Non-pigmented ciliary epithelial cell (primary cell): ENCODE results near the genes MED13L and WSB2.

DNA sequence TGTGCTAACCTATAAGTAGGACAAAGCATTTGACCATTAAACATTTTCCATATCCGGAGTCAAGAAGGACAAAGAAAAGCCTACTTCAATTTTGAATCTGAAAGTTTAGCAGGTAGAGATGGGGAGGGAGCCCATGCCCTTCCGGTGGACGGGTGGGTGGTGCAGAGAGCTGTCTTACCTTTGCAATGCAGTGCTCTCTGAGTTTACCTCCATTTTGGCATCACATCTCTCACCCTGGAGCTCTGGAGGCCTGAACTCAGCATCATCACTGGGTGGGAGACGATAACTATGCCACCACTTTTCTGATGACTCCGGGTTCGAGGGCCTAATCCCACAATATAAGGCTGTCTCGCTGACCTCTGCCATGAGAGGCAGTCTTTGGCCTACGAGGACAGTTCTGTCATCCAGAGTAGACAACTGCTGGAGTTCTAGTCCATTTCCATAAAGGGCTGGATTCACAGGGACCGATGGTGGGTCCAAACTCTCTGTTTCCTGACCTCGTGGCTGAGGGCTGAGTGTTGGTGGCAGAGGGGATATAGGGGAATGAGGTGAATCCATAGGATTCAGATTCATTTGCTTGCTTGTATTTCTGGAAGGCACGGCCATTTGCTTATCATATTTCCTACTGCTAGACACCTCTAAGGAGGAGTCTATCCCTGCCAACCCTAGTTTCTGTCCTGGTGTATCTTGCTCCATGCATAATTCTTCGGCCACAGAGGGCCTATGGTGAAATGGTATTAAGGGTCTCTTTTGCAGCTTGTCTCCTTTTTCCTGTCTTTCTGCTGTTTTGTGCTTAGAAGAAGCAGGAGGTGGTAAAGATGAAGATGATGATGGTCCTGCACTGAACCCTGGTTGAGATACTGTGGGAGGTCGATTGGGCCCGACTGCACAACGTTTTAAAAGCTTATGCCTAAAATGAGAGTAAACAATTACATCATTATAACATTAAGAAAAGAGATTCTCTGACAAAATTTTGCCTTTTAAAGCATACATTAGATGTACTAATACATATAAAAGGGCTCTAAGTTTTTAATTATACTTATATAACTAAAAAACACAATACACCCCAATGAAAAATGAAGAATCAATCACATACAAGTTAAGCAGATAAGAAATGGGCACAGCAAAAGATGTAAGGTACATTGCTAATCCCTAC is 268.9 kb downstream of the MED13L start:
- RRBS, result 97% methylated on average over 2 of the region's 15 CpGs

DNA sequence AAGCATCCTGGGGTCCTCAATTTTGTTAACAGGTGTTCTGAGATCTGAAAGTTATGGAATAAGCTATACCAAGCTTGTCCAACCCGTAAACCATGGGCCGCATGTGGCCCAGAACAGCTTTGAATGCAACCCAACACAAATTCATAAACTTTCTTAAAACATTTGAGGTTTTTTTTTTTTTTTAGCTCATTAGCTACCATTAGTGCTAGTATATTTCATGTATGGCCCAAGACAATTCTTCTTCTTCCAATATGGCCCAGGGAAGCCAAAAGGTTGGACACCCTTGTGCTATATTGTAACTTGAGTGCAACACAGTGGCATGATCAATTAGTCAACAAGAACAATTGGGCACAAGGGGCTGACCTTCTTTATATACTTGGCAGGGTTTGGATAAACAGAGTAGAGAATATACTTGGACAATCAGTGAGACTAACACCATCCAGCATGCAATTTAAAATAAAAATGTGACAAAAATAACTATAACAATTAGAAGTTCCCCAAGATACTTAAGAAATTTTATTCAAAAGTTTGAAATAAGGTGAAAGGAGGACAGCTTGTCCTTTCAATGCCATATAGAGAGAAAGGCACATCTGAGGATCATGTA is 197.5 kb downstream of the MED13L start:
- RRBS, result no CpG with 5 or more reads among the region's 2 CpGs

GRCh38 chr12:116156537-116157145 is 120.9 kb downstream of the MED13L start:
- RRBS, result no CpG with 5 or more reads among the region's 5 CpGs

DNA sequence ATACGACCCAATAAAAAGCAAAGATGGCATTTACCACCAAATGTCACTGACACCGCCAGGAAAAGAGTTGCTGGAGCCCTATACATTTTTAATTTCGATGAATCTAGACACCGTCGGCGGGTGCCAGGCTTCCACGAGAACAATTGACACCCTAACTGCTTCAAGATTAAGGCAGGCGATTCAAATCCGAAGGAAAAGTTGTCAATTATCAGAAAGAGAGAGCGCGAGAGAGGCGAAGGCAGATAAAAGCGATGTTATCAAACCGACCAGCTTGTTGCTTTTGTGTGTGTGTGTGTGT is 1.5 kb downstream of the MED13L start:
- RRBS, result no CpG with 5 or more reads among the region's 14 CpGs

- RRBS, result 2% methylated on average over 65 of the region's 107 CpGs
Measured at GRCh38 chr12:116277482-116278283, at the start of gene MED13L. Gene MED13L (minus strand): TSS chr12:116277693.

GRCh38 chr12:116383188-116383565 is 105.7 kb upstream of the MED13L start:
- RRBS, result no CpG with 5 or more reads among the region's 8 CpGs

GRCh38 chr12:116434143-116434627 is 125.0 kb upstream of the MAP1LC3B2 start:
- RRBS, result 4% methylated on average over 3 of the region's 9 CpGs

DNA sequence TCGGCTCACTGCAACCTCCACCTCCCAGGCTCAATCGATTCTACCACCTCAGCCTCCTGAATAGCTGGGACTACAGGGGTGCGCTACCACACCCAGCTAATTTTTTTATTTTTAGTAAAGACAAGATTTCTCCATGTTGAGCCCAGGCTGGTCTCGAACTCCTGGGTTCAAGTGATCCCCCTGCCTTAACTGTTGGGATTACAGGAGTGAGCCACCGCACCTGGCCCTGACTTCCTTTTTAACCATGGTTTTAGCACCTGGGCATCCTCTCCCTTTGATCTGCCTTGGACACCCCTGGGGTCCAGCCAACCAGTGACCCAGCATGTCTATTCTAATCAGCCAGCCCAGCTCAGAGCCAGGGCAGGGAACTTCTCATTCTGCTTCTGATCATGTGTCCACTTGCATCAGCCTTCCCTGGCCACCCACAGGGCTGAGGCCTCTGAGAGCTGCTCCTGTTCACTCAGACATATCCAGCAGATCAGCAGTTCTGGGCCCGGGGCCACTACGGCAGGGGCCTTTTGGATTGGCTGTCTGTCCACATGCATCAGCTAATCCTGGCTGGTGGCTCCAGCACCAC is 118.0 kb upstream of the MAP1LC3B2 start:
- RRBS, result no CpG with 5 or more reads among the region's 7 CpGs

DNA sequence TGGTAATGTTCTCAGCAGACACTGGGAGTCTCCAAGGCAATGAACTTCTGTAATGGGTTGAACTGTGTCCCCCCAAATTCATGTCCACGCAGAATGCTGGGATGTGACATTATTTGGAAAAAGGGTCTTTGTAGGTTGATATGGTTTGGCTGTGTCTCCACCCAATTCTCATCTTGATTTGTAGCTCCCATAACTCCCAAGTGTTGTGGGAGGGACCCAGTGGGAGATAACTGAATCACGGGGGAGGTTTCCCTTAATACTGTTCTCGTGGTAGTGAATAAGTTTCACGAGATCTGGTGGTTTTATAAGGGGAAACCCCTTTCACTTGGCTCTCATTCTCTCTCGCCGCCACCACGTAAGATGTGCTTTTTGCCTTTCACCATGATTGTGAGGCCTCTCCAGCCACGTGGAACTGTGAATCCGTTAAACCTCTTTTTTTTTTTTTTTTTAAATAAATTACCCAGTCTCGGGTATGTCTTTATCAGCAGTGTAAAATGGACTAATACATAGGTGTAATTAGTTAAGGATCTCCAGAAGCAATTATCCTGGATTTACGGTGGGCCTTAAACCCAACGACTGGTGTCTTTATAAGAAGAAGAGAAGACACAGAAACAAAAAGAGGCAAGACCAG is 114.8 kb upstream of the MAP1LC3B2 start:
- RRBS, result no CpG with 5 or more reads among the region's 12 CpGs

- RRBS, result 2% methylated on average over 6 of the region's 12 CpGs
Measured at GRCh38 chr12:116525412-116525867, 33.7 kb upstream of the MAP1LC3B2 start.

DNA sequence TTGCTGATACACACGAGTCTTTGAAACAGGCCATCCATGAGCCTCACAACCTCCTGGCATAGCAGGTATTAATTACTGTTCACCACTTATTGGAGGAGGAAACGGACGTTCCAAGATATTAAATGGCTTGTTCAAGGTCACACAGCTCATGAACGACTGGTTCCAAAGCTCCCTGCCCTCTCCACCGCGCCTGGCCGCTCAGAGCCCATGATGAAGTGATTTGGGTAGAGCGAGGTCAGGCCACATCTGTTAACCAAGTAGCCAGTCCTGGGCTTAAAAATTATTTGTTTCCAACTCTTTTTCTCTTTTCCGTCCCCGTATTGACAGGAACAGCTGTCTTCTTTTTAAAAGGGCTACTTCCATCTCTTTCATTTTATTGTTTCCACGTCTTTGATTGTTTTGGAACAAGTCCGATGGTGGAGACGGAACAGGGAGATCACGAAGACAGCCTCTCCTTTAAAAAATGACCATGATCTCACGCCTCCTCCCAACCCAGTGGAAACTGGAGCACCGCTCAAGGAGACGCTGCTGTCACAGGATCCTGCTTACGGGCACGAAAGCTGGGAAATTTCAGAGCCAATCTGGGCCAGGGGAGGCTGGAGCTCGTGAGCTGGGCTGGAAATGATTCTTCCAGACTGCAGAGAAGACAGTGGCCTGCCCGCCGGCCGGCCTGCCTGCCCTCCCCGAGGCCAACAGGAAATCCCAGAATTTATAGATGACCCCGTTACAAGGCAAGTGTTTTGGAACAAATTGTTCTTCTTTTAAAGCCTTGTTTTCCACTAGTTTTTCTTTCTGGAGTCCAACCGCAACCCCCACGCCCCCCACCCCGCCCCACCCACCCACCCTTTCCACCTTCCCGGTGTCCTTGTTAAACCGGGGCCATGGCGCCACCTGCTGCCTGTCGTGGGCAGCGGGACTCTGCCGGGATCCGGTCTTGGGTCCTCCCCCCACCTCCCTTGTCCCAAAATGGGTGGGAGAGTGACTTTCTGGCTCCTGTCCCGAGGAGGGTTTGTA is 40.1 kb downstream of the MAP1LC3B2 start:
- RRBS, result 2% methylated on average over 5 of the region's 36 CpGs

DNA sequence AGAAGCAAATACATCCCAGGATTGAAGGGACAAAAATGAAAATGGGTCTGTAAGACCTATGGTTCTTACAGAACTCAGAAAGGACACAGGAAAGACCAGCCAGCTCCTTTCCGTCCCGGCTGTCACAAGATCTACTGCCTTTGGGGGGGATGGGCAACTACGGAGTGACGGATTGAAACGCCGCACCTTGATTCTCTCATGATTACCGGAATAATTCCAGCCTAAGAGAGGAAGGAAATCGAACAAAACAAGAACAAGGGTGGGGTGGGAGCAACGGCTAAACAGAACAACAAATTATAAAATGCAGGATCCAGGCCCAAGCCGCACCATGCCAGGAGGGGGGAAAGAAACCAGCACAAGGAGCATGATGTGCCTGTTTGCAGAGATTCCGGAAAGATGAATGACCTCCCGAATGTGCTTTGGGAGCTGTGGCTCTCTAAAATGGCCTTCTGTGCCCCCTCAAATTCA is 72.2 kb downstream of the SPRING1 start:
- RRBS, result 93% methylated on average over 4 of the region's 12 CpGs

- RRBS, result 38% methylated on average over 1 of the region's 35 CpGs
Measured at GRCh38 chr12:117044816-117045811, 54.1 kb downstream of the TESC start.

DNA sequence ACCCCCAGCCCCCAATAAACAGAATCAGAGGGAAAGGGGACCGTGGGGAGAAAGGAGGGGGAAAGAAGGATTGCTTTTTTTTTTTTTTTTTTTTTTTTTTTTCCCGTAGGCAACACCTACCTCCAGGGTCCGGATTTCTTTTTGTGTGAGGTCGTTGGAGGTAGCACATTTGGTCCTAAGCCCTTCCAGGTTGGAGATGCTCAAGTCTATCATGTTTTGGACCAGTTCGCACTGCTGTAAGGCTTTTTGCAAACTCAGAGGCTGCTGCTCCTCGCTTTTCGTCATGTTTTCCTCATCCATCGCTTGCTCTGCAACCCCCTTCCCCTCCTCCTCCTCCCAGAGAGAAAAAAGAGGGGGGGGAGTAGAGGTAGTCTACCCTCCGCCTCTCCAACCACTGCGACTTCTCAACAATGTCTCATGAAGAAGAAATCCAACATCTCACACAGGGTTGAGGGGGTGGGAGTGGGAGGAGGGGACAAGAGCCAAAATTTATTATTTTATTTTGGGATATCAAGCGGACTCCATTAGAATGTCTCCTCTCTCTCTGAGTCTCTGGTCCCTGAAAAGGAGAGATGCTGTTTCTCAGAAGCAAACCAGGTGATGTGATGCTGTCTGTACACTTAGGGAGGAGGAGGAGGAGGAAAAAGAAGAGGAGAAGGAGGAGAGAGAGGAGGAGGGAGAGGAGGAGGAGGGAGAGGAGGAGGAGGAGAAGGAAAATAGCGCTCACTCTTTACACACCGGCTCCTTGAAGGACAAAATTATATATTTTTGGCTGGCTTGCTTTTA is 641 bp downstream of the KSR2 start:
- RRBS, result no CpG with 5 or more reads among the region's 13 CpGs

- RRBS, result no CpG with 5 or more reads among the region's 9 CpGs
Measured at GRCh38 chr12:118060194-118060680, 742 bp downstream of the WSB2 start.

- RRBS, result 2% methylated on average over 36 of the region's 109 CpGs
Measured at GRCh38 chr12:118060681-118061734, at the start of gene WSB2. Gene WSB2 (minus strand): TSS chr12:118061179.

DNA sequence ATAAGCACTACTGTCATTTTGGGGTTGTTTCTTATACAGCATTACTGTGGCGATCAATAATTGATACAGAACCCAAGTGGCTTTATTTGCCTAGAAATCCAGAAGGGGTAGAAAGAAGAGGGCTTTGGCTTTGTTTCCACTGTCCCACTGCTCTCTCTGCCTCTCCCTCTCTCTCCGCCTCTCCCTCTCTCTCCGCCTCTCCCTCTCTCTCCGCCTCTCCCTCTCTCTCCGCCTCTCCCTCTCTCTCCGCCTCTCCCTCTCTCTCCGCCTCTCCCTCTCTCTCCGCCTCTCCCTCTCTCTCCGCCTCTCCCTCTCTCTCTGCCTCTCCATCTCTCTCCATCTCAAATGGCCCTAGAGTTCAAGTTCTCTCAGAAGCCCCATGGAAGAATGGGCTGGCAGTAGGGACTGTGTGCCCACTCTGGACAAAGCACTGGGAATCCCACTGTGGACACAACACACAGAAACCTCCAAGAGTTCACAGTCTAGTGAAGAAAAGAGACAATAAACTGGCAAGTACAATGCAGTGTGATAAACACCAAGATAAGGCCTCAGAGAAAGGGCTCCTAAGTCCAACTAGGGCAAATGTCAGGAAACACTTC is 5.6 kb downstream of the VSIG10 start:
- RRBS, result no CpG with 5 or more reads among the region's 9 CpGs

GRCh38 chr12:118188861-118189340 is 53.0 kb downstream of the PEBP1 start:
- RRBS, result no CpG with 5 or more reads among the region's 9 CpGs

DNA sequence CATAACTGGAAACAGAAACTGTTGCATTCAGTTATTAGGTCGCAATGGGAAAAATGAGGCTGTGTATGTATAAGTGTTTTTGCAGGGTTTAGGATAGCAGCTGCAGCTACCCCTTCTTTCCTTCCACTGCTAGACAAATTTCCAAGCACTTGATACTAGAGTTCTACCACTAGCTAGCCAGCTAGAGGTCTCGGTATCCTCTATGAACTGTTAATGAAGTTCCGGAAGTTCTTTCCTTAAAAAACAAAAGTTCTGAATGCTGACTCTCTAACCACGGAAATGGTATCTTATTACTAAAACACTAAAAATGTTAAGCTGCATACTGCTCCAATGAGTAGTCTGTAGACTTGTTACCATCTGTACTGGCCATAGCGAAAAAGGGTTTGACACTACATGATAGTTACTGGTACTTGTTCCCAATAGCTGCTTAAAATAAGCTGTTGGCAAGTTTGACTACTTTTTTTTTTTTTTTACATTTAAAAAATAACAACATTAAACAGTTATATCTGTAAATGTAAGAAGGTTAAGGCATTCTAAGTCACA is 65.1 kb downstream of the TAOK3 start:
- RRBS, result no CpG with 5 or more reads among the region's 5 CpGs

GRCh38 chr12:119229975-119230260 is 51.2 kb downstream of the HSPB8 start:
- RRBS, result no CpG with 5 or more reads among the region's 6 CpGs